Right common carotid artery plus branches (tissue), 1 donor: Measurements from ENCODE around the gene CLCN4.

DNA sequence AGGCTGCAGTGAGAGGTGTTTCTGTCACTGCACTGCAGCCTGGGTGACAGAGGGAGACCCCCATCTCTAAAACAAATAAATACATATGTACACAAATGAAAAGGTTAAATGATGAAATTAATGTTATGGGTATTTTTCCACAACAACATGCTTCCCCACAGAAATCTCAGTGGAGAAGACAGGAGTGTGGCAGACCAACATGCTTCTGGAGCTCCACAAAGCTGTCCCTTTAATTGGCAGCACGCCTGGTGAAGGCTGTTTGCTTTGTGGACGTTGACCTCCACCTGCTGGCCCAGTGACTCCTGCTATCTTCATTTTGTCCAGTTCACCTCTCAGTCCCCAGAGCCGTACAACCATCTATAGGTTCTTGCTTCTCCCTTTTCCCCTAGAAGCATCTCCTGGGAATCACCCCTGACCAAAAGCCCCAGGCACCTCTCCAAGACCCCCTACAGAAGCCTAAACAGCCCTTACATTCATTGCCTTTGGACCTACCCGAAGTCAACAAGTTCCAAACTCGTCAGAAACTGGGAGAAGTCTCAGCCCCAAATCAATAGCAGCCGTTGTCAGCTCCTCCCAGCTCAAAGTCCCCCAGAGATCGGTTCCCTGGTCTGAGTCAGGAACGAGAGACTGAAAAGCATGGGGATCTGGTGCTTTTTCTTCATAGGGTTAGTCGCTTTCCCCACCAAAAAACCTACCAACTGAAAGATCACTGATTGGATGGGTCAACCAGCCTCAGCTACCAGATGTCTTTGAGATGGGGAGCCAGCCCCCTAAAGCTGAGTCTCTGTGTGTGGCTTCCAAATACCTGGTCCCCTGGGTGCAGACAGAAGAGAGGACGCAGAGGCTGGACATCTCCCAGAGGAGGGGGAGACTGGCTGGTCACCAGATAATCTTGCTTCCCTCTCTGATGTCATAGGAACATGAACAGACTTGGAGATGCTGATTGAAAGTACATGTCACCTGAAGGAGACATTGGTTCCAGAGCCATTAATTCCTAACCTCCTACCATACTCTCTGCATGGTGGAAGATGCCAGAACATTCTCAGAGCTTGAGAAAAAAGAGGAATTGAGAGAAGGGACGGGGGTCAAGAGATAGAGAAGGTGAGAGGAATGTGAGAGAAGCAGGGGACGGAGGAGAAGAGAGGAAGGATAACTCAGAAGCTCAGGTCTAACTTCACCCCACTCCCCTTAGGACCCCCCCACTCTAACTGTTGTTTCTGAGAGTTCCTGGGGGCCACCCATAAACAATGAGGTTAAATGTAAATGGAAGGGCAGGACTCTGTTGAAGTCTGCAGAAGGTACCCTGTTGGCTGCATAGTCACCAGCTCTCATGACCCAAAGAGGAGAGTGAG lies 36.0 kb upstream of the CD99 start:
- PRO-cap = no peak

DNA sequence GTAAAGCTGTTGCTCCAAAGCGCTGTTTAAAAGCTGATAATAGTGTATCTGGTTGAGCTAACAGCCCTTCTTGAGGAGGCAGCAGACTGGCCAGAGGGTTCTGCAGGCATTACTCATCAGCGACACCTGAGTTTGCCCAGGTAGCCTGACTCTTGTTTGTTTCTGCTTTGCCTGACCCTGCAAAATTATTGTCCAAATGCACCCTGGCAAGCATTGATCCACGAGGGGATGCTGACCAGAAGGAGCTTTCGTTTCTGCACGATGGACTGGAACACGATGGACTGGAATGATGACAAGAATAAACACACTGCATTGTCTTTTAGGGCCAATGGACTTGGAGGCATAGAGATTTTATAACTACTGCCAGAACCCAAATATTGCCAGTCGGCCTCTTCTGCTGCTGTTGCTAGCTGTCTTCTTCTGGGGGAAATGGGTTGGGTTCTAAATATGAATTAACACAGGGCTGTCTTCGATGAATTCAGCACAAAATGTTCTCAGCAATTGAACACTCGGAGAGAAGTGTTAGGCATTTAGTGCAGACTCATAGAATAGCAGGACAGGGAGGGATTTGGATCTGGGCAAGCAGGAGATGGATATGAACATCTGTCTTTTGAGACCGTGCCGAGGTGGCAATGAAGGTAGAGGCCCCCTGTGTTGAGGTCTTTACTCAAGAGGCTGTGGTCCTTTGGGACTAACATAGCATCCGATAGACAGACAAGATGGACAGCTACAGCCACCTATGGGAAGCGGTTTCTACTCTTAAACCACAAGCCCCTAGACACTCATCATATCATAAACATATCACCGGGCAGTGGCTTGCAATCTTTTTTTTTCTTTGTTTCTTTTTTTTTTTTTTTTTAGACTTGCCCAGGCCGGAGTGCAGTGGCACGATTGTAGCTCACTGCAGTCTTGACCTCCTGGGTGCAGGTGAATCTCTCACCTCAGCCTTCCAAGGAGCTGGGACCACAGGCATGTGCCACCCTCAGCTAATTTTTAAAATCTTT lies 6.6 kb downstream of the CD99 start:
- PRO-cap = no peak

DNA sequence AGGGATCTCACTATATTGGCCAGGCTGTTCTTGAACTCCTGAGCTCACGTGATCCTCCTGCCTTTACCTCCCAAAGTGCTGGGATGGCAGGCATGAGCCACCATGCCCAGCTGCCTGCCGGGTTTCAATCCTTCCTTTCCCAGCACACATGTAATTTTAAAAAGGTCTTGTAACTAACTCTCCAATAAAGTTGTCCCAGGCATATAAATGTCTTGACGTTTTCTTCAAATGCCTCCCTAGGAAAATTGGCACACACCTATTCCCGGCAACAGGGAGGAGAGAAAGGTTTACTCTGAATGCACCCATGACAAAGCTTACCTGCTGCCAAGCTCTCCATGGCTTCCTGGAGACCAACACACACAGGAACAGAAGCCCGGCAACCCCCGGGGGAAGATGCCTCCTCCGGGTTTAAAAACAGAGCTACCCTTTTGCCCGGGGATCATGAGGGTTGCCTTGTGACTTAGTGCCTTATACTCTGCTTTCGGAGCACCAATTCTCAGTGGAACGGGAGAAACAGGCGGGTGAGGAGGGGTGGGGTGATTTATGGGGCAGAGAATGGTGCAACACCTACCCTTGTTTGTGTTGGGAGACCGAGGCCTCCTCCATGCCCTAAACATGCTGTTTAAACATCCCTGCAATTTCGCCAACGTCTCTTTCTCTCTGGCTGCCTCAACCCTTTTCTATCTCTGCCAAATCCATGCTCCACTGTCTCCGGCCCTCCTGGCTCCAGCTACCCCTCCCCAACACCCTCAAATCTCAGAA lies 4.9 kb upstream of the GYG2 start:
- PRO-cap = no peak

- PRO-cap = no peak
These were observed 39.5 kb downstream of the ARSD start for GRCh38 chrX:2889560-2890117.

GRCh38 chrX:2904786-2905586 lies 24.2 kb downstream of the ARSD start:
- PRO-cap = no peak

DNA sequence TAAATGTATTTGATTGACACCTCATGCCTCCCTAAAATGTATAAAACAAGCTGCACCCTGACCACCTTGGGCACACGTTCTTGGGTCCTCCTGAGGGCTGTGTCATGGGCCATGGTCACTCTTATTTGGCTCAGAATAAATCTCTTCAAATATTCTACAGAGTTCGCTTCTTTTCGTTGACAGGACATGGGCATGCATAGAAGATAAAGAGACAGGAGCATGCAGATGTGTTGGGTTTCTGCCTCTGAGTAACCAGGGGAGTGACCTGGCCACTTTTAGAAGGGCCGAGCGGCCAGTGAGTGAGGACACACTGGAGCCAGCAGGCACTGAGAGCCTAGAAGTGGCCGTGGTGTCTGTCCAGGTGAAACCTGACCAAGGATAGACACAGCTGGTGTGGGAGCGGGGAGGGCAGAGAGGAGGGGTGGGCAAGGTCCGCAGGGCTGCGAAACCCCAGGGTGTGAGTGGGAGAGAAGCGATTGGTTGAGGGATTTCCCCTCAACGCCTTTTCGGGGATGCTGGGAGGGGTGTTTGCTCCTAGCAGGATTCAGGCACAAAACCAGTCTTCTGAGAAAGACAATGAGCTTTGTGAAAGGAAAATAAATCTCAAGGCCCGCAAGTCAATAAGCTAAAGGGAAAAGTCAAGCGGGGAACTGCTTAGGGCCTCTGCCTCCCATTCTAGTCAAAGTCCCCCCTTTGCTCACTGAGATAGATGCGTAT lies 1.9 kb downstream of the ARSL start:
- PRO-cap = no peak

DNA sequence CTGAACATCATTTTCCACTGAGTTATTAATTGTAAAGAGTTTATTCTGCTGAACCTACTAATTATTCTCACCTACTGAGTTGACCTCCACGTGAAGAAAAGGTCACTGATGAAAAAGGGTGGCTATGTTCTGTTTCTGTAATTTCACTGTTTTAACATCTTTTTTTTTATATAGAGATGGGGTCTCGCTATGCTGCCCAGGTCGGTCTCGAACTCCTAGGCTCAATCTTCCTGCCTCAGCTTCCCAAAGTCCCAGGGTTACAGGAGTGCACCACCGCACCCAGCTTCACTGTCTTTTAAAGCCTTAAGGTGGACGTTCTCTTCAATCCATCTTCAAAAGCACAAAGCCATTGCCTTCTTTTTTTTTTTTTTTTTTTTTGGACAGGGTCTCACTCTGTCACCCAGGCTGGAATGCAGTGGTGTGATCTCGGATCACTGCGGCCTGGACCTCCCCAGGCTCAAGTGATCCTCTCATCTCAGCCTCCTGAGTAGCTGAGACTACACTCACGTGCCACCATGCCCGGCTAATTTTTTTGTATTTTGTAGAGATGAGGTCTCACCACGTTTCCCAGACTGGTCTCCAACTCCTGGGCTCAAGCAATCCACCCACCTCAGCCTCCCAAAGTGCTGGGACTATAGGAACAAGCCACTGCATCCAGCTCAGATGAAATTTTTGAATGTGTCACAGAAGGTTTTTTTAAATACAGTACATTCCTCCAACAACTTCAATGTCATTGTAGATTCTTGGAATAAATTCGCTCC lies 105.7 kb downstream of the PRKX start:
- PRO-cap = no peak

DNA sequence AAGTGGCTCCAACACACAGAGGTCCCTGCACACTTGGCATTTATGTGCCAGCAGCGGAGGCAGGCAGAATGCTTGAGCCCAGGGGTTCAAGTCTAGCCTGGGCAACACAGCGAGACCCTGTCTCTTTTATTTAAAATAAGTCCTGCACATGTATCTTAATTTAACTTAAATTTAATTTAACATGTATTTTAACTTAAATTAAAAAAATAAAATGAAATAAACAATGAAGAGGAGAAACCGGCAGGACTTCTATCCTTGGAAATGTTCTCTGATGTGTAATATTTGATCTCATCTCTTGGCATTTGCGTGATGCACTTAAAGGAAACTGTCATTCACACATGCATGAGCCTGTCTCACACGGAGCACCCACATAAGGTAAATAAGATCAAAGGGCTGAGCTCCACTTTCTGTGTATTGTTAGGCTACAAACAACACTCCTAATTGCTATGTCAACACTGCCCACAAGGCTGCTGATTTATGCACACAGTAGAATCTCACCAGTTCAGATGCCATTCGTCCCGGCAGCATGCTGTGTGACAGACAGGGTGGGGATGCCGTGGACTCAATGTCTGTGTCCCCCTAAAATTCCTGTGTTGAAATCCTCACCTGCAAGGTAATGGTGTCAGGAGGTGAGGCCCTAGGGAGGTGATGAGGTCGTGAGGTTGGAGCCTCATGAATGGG lies 5.8 kb downstream of the PRKX start:
- PRO-cap = no peak

- PRO-cap = no peak
These were observed 129.3 kb upstream of the PRKX start for GRCh38 chrX:3842789-3843191.

- PRO-cap = no peak
These were observed 74.1 kb upstream of the VCX3A start for GRCh38 chrX:6609042-6609403.

DNA sequence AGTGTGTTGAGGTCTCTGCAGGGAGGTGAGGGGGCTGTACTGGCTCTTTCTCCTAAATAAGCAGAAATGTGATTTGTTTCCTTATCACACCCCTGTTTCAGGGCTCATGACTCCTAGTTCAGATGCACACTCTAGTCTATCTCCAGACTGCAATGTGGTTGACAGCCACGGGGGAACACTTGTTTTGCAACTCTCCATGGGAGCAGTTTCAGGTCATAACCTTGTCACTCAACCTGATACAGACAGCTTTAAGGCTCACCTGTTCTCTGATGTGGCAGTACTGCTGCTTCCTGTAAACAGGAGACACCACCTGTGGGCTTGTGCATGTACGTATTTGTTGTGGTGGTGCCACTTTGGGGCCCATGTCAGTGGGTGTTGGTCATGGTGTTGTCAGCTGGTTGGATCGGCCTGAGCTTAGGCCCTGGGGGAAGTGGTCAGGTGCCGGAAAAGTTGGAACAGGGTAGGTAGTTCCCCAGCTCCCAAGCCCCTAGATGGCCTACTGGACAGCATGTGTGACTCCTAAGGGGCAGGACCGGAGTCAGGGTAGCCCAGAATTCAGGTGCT lies 46.2 kb downstream of the FAM9B start:
- PRO-cap = no peak

- PRO-cap = no peak
These were observed 115.0 kb upstream of the FAM9B start for GRCh38 chrX:9148692-9149478.

- PRO-cap = no peak
These were observed 65.9 kb downstream of the TBL1X start for GRCh38 chrX:9530650-9531340.

GRCh38 chrX:9785174-9786181 lies 751 bp upstream of the SHROOM2 start:
- PRO-cap = no peak

DNA sequence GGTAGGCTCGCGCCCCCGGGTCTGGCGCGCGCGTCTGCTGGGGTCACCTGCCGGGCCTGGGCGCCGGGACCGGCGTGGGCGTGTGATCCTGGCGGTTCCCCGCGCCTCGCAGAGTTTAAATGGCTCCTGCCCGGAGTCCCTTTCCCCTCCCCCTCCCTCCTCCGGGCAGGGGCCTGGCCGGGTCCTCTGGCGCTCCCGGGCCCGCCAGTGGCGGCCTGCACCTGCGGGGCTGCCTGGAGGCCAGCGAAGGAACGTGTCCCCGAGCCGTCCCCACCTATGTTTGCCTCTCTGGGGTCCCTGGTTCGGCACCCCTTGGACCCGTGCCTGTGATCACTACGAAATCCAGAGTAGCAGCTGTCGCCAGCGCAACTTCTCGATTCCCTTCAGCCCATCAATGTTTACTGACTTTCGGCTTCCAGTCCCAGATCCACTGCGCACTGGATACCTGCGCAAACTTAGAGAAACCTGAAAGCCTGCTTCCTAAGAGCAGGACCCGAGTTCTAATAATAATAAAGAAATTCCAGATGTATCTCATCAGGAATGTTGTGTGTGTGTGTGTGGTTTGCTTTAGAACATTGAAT lies 656 bp downstream of the SHROOM2 start:
- PRO-cap = no peak

GRCh38 chrX:10109668-10110203 lies 47.0 kb upstream of the CLCN4 start:
- PRO-cap = no peak

DNA sequence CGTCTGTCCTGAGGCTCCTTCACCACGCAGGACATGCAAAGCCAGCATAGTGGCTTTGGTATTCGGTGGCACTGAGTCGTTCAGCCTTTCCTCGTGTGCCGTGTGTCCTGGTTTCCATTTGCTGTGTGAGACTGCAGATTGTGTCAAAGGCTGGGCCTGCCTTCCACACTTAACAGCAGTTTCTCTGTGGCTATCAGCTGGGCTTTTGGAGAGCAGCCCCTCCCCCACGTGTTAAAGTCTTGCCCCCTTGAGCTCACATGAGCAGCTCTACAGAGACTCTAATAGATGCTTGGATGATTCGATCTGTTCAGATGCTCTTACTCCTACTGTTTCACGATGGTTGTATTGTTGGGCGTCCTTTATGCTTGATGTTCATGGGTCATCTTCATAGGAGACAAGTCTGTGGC lies 46.3 kb upstream of the CLCN4 start:
- PRO-cap = no peak

- PRO-cap = no peak
These were observed 30.8 kb upstream of the CLCN4 start for GRCh38 chrX:10125932-10126394.

GRCh38 chrX:10156348-10157489 lies at the start of gene CLCN4:
TSS of gene CLCN4 (plus strand) at chrX:10156975.
- PRO-cap = bidirectional peak, plus-strand start at chrX:10157014, minus-strand start at chrX:10156863

- PRO-cap = no peak
These were observed 83.7 kb downstream of the MID1 start for GRCh38 chrX:10536486-10537240.